Bronchus (tissue), 1 donor: ENCODE data around the genes SLC2A1, C1orf210, MED8, CCDC24 and KLF17.

DNA sequence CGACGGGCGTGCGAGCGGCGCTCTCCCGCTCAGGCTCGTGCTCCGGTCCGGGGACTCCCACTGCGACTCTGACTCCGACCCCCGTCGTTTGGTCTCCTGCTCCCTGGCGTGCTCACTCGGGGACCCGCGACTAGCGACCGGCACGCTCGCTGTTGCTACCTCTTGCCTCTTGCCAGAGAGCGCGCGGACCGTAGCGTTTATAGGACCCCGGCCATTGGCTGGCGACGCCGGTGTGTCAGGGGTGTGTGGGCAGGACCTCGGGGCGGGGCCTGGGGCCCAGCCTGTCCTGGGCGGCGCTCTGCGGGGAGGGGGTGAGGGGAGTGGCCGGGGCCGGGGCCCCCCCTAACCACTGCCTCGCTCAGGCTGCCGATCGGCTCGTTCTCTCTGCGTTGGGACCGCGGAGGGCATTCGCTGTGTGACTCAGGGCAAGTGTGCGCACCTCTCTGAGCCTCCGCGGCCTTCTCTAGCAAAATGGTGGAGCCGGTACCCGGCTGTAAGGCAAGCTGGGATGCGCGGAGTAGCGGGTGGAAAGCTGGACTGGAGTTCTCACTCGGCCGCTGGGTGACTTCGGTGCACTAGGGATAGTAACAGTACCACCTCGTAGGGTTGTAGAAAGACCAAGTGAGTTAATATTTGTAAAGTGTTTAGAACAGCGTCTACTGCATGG, at the start of gene SLC2A1:
Gene SLC2A1 (minus strand): TSS at position 171 of the 667 bp plus-strand sequence.
- PRO-cap: bidirectional peak, plus-strand start at position 252 of the sequence, minus-strand start at position 171 of the sequence; bidirectional peak, plus-strand start at position 407 of the sequence, minus-strand start at position 465 of the sequence

DNA sequence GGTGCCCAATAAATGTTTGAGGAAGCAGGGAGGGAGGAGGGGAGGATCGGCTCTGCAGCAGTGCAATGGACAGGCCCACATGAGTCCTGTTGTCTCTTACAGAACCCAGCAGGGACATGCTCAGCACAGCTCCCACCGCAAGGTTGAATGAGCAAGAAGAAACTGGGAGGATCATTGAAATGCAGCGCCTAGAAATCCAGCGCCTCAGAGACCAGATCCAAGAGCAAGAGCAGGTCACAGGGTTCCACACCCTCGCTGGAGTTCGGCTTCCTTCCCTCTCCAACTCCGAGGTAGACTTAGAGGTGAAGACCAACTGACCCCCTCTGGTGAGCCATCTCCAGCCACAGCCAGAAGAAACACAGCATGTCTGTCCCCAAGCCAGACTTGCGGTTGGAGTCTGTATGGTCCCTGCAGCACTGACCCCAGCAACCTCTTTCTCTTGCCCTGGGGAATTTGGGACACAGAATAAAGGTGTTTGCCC, 15.9 kb upstream of the TMEM125 start:
- PRO-cap: no peak

- PRO-cap: no peak
Measured at GRCh38 chr1:43277511-43278060, 7.8 kb downstream of the C1orf210 start.

DNA sequence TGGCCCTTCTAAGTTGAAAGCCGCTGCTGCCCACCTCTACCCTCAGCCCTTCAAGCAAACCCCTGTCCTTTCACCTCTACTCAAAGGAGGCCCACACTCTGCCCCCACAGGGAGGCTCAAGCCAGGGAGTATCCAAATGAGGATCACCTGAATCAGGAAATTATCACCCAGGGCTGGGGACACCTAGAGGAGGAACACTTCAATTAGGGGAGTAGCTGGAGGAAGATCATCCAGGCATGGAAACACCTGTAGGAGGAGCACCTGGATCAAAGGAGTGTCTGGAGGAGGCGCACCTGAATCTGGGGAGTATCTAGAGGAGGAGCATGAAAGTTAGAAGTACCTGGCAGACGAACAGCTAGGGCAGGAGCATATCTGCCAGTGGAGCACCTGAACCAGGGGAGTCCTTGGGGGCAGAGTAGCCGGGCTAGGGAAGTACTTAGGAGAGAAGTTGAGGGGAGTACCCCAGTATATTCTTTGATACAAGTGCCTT, 1.4 kb downstream of the C1orf210 start:
- PRO-cap: no peak

- PRO-cap: bidirectional peak, plus-strand start at chr1:43285686, minus-strand start at chr1:43285581
Measured at GRCh38 chr1:43285443-43286244, at the start of gene C1orf210. Gene C1orf210 (minus strand): TSS chr1:43285581.

DNA sequence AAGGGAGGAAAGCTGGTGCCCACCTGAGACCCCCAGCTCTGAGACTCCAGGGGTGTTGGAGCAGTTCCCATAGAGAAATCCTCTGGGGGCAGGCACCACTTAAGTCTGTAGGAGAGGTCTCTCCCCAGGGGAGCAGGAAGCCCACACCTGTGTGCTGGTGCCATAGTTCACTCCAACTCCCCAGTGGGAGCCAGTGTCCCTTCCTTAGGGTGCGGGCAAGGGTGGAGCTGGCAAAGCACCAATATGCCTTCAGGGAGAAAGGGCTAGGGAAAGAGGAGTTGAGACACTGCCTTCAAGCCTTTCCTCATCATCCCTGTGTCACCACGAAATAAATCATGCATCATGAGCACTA, 6.9 kb upstream of the TIE1 start:
- PRO-cap: no peak

GRCh38 chr1:43348869-43349819, 9.6 kb upstream of the CDC20 start:
- PRO-cap: bidirectional peak, plus-strand start at chr1:43349109, minus-strand start at chr1:43349025; bidirectional peak, plus-strand start at chr1:43349586, minus-strand start at chr1:43349502

GRCh38 chr1:43381811-43382613, 7.6 kb downstream of the MED8 start:
- PRO-cap: no peak

DNA sequence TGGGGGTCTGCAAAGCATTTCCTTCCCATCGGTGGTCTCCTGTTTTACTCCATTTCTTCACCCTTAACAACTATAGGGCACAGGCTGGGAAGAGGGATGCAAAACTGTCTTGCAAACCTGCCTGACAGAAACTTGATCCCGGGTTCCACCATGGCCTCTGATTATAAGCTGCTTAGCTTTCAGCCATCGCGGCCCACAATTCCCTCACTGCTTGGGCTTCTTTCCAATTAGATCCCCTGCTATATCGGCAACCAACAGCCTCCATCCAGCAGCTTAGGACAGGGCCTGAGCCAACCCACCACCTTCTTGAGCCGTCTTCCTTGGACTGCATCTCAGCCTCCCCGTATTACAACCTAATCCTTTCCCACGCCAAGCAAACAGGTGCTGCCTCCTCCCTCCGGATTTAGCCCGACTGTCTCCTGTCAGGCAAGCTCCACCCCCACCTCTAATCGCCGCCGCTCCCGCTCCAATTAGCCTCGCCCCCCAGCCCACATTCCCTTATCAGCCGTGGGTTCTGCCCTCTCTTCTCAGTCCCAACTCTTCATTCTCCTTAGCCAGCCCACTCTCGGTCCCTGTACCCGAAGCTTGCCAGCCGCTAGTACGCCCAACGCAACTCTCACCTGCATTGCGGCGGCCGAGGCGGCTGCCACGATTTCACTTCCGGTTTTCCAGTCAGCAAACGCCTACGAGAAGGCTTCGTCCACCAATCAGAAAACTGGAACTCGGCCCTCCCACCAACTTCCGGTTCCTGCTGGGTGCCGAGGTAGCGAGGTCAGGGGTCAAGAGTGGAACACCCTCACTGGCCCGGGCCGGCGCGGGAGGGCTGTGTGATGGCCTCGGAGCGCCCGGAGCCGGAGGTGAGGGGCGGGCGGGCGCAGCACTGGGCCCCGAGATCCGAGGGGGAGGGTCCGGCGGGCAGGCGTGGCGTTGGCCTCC, at the start of gene MED8:
Gene MED8 (minus strand): TSS at position 662 of the 936 bp plus-strand sequence.
- PRO-cap: bidirectional peak, plus-strand start at position 799 of the sequence, minus-strand start at position 662 of the sequence

DNA sequence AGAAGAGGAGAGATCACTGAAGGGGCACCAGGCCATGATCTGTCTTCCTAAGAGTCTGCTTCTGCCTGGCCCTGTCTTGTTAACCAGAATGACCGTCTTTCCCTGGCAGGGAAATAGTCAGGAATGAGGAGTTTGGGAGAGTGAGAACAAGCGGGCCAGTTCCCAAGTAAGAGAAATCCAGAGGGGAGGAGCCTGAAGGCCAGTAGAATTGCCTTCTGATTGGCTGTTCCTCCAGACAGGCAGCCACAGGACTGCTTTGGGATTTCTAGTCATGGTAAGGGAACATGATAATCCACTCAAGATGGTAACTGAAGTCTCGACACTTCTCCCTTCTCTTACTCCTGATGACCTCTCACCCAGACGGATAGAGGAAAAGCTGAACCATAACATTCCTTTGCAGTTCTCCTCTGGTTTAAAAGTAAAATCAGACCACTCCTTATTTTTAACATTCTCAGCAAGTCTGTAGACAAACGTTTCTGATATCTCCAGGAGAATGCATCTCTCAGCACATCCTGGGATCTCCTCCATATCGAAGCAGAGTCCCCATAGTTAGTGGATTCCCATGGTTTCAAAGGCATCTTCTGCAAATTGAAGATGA, 17.9 kb downstream of the HYI start:
- PRO-cap: no peak

- PRO-cap: no peak
Measured at GRCh38 chr1:43540697-43541235, 10.1 kb downstream of the PTPRF start.

DNA sequence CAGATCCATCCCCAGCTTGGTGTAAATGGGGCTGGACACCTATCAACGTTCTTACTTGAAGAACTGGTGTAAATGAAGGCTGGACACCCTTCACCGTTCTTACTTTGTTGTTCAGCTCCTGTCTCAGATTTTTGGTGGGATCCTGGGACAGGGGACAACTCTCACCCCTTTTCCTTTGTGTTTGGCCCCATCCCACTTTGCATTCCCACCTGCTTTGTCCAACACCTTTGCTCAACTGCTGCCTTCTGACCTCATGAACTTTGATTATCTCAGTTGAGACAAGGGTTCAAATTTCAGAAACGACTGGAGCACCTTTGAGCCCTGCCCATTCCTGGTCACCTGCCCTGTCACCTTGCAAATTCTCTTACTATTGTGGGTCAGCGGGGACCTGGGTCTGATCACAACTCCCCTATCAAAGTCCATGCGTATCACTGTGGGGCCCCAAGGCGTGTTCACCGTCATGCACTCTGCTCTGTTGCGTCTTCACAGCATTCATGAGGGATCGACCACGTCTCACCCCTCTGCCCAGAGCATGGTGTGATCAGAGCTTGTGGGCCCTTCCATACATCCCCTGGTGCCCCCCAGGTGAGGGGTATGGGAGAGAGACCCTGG, 12.8 kb downstream of the PTPRF start:
- PRO-cap: no peak

DNA sequence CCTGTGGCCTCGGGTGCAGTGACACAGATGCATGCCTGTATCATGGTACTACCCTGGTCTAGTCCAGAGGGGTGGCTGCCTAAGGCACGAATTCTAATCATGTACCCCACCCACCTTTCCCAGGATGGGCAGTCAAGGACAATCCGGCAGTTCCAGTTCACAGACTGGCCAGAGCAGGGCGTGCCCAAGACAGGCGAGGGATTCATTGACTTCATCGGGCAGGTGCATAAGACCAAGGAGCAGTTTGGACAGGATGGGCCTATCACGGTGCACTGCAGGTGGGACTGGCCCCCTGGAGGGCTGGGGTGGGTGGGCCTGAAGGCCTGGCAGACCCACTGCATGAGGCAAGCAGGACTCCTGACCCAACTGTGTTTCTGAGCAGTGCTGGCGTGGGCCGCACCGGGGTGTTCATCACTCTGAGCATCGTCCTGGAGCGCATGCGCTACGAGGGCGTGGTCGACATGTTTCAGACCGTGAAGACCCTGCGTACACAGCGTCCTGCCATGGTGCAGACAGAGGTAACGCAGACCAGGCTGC, 29.2 kb upstream of the KDM4A start:
- PRO-cap: no peak

GRCh38 chr1:43716592-43717354, 9.4 kb downstream of the ST3GAL3 start:
- PRO-cap: no peak

DNA sequence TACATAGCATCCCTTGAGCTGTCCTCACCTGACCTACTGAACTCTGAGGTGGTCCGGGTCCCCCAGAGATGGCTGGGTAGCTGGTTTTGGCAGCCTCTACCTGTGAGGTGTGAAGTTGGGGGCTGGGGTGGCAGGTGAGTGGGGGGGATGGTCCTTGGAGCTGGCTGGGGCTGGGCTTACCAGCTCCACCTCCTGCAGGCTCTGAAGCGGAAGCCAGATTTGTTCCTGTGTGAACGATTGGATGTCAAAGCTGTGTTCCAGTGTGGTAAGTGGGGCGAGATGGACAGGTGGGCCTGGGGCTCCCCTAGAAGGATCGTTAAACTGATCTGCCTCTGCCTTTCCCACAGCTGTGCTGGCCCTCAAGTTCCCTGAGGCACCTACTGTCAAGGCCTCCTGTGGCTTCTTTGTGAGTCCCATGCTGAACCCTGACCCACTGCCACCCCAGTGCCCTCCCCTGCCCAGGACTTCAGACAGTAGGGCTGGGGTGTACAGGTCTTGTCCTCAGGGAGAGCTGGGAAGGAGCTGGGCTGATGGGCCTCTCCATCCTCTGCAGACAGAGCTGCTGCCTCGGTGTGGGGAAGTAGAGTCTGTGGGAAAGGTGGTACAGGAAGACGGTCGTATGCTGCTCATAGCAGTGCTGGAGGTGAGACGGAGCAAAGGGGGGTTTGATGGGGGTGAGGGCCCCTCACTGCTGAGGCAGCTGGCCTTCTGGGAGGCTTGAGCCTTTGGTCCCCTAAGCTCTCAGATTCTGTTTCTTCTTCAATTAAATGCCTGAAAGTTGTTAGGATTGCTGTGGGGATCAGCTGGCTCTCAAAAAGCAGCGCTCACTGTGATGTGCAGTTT, 3.2 kb upstream of the DPH2 start:
- PRO-cap: no peak

DNA sequence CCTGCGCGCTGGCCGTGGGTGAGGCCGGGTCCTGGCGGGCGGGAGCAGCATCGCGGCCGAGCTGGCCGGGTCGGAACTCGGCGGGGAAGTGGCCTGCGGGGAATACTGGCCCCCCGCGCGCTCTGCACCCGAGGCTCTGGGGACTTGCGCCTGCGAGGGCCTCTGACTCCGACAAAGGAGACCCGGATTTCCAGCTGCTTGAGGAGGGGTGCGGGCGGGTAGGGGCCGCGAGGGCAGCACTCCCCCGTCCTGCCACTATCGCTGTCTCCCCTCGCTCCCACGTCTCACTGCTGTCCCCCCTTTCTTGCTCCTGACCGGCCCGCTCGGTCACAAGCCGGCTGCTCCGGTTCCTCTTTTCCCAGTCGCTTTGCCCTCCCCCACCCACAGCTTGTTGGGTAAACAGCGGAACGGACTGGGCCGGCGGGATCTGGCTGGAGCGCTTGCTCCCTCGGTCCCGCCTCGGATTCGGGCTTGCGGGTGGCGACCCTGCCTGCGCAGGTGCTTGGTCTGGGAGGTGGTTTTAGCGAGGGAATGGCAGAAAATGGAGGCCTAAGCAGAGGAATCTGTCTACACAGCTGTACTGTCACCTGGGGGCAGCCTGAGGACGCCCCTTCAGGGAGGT, 441 bp downstream of the ATP6V0B start:
- PRO-cap: bidirectional peak, plus-strand start at position 394 of the sequence, minus-strand start at position 369 of the sequence

GRCh38 chr1:43991181-43992034, at the start of gene CCDC24:
Gene CCDC24 (plus strand): TSS chr1:43991599.
- PRO-cap: bidirectional peak, plus-strand start at chr1:43991826, minus-strand start at chr1:43991535; bidirectional peak, plus-strand start at chr1:43992198, minus-strand start at chr1:43991949

GRCh38 chr1:44118559-44119367, at the start of gene KLF17:
Gene KLF17 (plus strand): TSS chr1:44118821.
- PRO-cap: no peak

DNA sequence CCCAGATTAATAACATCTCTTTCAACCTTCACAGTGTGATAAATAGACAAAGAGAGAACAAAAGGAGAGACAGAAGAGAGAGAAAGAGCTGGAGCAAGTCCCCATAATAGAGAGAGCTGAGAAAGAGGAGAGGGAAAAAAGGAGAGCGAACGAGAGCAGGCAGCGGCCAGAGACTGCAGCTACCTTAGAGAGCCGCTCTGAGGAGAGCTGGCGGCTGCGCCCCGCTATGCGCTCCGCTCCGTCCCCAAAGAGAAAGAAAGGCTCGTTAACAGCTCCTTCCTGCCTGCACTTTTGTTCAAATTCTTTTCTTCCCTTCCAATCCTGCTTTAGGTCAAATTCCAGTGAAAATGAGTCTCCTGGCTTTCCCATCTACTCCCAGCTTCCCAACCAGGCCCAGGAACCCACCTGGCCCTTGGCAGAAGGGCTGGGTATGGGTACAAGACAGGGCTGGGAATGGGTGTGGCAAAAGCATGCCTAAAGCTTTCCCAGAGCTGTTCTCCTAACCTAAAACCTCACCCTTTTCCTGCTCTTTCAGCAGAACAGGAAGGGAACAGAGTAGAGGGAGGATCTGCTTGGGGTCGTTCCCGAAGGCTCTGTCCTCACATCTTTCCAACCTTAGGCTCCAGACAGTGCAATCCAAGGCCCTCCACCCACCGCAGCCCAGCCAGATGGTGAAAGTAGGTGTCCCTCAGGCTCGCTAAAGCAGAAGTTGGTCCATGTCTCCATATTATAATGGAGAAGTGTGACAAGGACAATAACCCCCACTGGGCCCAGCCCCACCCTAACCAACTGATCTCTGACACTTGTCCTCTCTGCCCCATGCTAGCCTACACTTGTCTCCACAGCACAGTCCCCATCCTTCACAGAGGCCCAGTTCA, 48.4 kb downstream of the DMAP1 start:
- PRO-cap: no peak

- PRO-cap: no peak
Measured at GRCh38 chr1:44485035-44485652, 80.1 kb downstream of the RNF220 start.